Measurements from ENCODE around the gene CCNJL.

DNA sequence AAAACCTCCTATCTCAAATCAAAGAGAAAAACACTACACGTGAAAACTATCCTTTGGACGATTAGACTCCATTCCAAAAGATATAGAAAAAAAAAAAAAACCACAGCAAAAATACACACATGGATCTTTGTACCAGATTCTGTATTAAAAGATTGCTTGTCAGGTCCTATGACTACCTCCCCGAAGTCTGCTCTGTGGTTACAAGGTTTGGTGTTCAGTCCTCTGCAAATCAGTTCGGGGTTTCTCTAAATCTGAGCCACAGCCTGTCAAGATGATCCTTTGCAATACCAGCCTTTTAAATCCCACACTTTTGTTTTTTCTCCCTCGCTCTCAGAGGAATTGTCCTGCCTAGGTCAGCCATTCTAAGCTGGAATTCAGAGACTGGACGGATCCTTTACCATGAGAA, 47.4 kb downstream of the EBF1 start:
- PRO-cap: no peak

- PRO-cap: no peak
Measured at GRCh38 chr5:159186254-159186857, 23.0 kb downstream of the RNF145 start.

GRCh38 chr5:159310515-159310946, 19.8 kb downstream of the IL12B start:
- PRO-cap: no peak

DNA sequence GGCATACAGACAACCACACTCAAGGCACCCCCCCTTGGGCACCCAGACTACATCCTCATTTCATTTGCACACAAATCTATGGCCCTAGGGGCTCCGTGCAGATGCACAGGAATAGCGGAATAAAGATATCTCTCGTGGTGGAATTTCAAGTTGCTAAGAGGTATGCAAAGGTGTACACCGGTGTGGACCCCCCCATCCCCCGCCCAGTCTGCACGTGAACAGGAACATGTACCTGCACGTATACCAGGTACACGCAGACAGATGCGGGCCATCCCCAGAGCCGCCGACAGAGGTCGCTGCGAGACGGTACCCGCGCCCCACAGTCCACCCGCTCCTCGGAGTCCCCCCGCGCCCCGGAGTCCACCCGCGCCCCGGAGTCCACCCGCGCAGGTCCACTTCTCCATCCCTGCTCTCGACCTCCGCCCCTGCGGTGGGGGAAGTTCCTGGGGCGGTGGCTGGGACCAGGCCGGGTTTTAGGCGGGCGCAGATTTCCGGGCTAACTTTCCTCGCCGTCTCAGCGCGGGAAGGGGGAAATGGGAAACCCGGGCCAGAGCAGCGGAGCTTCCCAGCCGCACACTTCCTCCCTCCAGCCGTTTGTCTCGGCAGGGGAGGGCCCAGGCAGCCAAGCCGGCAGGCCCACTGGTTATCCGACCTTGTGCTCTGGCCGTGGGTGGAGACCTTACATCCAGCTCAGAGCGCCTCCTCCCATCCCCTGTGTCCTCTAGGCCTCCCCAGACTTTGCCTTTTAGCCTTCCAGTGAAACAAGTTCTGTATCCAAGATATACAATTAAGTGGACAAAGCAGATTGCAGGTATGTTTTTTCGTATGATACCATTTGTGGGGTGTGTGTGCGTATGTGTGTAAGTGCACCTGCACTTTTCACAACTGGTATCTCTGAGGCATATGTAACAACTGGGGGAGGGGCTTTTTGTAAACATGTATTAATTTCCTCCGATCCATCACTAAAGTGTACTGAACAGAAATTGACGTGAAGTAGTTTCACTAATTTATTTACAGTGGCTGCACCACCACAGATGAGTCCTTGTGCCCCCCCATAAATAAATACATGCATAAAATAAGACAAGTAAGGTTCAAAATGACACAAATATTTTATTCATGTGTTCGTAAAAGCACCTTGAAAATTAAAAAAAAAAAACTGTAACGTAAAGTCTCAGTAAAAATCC, 1.3 kb upstream of the IL12B start:
- PRO-cap: unidirectional peak, plus-strand start at position 322 of the sequence; unidirectional peak, minus-strand start at position 596 of the sequence

DNA sequence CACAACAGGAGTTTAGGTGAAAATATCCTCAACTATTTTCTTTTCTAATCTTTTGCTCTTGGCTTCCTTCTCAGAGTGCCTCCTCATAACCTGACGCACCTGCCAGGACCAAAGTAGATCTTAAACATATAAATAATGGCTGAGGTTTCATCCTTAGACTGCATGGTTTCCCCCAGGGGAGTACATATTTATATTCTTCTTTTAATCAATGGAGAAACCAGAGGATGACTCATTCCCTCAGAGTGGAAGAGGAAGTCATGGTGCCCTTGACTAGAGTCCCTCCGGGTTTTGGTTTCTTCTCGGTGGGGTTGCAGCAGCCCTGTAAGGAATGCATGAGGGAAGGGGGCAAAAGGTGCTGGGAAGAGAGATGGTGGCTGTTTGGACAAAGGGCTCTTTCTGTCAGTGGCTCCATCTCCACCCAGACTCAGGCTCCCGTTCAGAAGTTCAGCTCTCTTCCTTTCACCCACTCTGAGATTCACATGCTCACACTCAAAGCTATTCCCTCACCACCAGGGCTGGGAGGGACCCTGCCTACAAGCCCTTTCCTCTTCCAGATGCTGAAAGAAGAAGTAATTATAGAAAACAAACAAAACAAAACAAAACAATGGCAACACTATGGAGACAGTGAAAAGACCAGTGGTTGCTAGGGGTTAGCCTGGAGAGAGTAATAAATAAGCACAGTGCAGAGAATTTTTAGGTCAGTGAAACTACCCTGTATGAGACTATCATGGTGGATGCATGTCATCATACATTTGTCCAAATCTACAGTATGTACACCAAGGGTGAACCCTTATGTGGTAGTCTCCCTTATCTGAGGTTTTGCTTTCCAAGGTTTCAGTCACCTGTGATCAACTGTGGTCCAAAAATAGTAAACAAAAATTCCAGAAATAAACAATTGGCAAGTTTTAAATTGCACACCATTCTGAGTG, 129.8 kb upstream of the IL12B start:
- PRO-cap: unidirectional peak, minus-strand start at position 470 of the sequence

- PRO-cap: no peak
Measured at GRCh38 chr5:159912924-159913687, 3.2 kb upstream of the ADRA1B start.

GRCh38 chr5:159971744-159972423, 37.1 kb upstream of the TTC1 start:
- PRO-cap: unidirectional peak, plus-strand start at chr5:159972129

DNA sequence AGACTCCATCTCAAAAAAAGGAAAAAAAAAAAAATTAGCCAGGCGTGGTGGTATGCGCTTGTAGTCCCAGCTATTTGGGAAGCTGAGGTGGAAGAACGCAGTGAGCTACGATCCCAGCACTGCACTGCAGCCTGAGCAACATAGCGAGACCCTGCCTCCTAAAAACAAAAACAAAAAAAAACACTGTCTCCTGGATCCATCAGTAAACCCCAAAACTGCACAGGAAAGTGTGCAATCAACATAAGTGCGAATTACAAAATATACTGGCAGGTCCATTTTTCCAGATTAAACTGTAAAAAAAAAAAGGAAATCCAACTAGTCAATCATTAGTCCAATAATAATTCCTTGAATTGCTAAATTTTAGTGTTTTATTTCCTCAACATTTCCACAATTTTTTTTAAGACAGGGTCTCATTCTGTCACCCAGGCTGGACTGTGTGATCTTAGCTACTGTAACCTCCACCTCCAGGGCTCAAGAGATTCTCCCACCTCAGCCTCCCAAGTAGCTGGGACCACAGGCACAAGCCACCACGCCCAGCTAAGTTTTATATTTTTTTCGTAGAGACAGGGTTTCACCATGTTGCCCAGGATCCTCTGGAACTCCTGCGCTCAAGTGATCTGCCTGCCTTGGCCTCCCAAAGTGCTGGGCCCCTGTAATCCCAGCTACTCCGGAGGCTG, 3.4 kb downstream of the PWWP2A start:
- PRO-cap: no peak

DNA sequence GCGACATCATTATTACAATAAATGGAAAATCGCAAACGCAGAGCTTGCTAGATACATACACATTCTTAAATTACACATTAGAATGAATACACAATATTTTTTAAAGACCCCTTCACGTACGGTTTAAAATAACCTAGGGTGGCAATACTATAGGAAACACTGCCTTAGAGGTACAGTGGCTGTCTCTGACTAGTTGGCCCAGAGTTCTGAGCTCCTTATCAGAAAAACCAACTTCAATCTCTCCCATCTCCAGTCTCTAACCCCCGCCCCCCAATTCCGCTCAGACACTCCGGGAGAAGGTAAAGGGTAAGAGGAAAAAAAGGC, 973 bp downstream of the CCNJL start:
- PRO-cap: no peak

DNA sequence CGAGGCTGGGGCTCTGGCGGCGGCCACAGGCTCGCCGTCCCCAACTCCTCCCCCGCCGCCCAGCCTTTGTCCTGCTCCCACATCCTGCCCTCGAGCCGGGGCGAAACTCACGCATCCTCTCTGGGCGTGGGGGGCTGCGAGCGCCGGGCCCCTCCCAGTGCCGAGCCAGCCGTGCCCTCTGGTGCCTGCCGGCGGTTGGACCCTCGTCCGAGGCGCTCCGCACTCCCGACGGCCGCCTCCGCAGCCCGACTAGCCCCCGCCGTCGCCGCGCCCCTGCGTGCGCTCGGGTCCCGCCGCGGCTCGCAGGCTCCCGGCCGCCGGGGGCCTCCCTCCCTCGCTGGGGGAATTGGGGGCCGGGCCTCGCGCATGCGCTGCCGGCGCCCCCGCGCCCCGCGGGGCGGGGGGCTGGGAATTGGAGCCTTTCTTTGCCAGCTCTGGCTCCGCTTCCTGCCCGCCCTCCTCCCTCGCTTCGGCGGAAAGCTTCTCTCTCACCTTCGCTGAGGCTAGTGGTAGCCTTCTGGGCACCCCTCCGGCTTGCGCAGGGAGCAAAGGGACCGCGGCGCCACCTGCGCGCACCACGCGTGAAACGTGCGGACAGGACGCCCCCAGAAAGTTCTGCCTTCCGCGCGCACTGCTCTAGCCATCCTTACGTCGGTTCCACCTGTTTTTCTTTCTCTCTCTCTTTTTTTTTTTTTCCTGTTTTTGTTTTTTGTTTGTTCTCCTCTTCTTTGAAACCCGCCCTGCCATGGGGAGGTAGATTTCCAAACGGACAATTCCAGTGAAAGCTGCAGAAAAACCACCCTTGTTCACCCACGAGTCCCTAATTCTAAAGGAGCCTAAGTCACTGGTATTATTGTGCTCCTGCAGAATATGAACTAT, at the start of gene CCNJL:
CCNJL (minus strand) TSS at position 312 of the 879 bp plus-strand sequence.
- PRO-cap: bidirectional peak, plus-strand start at position 420 of the sequence, minus-strand start at position 302 of the sequence

GRCh38 chr5:160433823-160434579, 12.3 kb downstream of the PTTG1 start:
- PRO-cap: no peak

DNA sequence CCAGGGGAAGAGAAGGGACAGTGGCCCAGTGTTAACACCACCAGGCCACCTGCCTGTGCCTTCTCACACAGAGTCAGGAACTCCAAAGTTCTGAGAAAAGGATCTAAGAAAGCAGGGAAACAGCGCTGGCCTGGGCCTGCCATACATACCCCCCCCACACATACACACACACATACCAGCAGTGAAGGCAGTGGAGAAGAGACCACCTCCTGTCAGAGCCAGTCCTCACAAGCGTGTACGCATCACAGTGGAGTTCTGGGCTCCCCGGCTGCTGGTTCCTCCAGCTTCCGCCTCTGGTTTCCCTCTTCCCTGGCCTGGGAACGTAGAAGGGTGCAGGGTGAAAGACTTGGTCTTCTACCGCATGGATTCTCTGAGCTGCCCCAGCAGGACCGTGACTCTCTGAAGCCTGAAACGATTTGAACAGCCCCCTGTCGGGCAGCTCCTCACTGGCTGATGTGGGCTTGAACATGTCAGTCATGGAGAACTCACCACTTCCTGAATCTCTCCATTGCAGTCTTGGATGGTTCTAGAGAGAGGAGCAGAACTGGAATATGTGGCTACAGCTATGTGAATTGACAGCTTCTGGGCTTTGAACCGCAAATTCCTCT, 84.2 kb downstream of the PTTG1 start:
- PRO-cap: no peak

DNA sequence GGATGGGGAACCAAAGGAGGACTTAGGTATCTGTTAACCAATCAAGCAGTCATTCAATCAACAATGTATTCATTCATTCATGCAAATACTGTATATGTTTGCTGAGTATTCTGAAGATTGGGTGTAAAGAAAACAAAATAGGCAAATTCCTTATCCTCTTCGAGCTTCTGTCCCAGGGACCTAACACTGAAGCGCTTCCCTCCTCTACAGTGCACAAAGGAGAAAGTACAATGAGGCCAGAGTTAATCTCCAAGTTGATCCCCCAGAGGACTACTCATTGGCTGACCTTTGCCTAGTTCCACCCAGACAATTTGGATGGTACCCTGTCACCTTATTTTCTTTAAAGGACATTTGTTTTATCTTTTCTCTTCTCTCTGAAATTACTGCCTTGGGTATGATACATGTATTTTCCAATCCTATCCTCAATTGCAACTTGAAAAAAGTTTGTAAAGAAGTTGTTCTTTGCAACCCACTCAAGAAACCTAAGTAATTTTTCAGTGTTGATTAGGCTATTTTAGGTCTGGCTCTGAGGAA, 62.1 kb downstream of the ATP10B start:
- PRO-cap: no peak

DNA sequence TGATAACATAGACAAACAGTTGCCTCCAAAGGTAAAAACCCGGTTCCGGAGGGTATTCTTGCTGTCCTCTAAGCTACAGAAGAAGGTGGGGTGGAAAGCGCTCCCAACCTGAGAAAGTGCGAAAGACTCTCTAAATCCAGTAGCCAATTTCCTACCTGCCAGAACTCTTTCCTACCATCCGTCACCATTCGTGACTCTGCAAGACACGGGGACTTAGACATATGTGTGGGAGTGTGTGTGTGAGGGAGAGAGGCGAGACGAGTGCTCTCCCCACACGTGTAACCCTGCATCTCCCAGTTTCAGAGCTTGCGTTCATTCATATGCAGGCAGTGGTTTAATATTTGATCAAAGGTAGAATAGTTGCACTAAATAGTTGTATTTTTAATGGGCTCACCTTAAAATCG, 482 bp upstream of the GABRA1 start:
- PRO-cap: no peak

GRCh38 chr5:163436833-163437441, 458 bp upstream of the CCNG1 start:
- PRO-cap: bidirectional peak, plus-strand start at chr5:163437607, minus-strand start at chr5:163437322

- PRO-cap: no peak
Measured at GRCh38 chr5:164457707-164458106, 952.3 kb downstream of the MAT2B start.

GRCh38 chr5:167934490-167934929, 356.9 kb upstream of the WWC1 start:
- PRO-cap: no peak

GRCh38 chr5:167953299-167953844, 338.1 kb upstream of the WWC1 start:
- PRO-cap: no peak

DNA sequence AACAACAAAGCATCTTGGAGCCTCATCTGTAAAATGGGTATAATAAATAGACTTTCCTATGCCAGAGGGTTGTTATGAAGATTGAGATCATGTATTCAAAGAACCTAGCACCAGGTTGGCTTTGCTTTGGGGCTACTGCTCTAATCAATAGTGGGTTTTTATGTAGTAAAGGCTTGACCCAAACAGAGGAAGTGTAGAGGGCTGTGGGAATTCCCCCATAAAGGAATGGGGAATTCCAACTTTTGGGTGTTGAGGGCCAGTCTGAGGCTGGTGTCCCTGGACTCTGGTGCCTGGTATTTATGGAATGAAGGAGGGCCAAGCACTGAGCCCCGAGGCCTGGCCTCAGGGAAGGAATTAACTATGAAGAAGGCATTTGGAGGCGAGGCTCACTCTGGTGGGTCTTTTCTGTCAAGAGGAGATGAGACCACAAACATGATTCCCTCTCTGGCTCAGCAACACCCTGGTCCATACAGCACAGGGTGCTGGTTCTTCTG, 1.6 kb upstream of the WWC1 start:
- PRO-cap: no peak

GRCh38 chr5:168397484-168398045, 88.7 kb upstream of the RARS1 start:
- PRO-cap: no peak

Data from type B pancreatic cell (in vitro differentiated cells).